Skin of body (tissue), 2 donors: ENCODE measurements around a stretch of chr3.

DNA sequence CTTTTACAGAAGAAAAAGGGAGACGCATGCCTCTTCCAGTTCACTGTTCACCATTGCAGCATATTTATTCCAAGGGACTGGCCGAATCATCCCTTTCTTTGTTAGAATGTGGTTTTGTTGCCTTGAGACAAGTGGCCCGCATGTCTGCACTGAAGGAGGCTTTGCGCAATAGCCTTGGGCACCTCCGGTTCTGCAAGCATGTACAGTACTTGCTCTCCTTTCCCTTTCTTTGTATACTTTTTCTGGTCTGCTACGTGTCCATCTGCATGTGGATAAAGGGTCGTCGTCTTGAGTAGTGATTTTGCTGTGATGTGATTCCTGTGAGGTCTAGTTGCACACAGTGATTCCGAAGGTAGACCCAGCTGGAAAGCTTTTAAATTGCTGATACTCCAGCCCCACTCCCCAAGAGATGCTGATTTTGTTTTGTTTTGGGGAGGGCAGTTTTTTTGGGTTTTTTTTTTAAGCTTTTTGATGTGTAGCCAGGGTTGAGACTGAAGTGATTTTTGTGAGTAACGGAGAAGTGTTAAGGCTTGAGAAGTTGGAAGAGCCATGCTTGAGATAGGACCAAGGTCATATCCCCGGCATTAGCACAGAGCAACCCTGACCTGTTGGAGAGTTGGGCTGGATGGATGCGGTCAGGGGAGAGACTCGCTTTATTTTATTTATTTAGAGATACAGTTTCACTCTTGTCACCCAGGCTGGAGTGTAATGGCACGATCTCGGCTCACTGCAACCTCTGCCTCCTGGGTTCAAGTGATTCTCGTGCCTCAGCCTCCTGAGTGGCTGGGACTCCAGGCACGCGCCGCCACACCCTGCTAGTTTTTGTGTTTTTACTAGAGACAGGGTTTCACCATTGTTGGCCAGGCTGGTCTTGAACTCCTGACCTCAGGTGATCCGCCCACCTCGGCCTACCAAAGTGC lies 43.3 kb downstream of the FLNB start:
- RAMPAGE, long total RNA, result no peak

DNA sequence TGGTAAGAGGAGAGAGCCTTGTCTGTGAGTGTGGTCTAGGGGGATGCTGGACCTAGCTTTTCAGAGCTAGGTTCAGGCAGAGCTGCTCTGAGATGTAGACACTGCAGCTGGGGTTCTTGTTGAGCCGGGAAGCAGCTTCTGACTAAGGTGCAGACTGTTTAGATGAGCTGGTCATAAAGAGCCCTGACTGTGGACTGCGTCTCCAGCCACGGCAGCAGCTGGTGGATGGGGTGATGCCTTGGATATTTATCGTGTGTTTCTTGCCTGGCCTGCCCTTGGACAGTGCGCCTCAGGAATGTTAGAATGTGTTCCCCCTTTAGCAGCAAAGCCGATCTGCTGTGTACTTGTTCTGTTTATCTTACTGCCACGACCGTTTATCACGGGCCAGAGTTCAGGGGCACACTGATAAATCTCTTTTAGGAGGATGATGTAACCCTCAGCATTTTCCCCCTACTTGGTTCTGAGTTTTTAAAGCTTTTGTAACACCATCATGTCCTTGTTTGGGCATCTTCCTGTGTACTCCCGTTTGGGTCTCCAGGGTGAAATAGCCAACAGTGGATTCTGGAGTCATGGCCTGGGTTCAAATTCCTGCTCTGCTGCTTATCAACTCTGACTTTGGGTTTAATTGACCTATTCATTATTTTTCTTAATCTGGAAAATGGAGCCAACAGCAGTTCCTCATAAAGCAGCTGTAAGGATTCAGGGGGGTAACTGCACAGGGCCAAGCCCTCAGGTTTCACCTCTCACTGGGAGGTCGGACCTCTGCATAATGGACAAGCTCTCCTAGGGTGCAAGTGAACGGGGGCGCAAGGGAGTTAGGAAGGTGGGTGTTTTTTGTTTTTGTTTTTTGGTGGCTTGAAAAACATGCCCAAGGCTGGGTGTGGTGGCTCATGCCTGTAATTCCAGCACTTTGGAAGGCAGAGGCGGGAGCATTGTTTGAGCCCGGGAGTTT lies 51.4 kb downstream of the FLNB start:
- RAMPAGE, long total RNA, result no peak

GRCh38 chr3:58101665-58102036 lies 93.4 kb downstream of the FLNB start:
- RAMPAGE, long total RNA, result no peak

DNA sequence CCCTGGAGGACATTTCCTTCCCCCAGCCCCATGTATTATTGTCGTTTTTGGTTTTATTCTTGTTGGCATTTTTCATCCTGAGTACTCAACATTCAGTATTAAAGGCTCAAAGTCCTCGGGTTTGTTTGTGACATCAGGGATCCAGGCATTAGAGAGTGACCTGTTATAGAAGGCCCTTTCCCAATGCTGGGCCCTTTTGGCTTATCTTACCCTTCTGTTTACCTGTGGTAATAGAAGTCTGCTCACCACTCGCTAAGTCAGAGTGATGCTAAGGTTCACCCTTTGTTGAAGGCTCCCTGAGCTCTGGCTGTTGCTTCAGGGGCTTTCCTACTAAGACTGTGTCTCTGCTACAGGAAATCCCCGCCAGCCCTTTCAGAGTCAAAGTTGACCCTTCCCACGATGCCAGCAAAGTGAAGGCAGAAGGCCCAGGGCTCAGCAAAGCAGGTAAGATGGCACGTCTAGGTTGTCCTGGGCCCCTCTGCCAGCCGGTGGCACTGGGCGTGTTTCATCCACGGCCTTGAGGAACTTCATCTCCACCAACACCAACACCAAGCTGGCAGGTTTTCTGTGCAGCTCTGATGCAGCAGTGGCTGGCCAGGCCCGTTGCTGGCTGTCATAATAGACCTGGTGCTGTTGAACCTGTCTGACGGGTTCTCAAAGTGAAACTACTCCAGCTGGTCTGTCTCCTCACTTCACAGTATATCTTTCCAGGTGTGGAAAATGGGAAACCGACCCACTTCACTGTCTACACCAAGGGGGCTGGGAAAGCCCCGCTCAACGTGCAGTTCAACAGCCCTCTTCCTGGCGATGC lies 99.1 kb downstream of the DNASE1L3 start:
- RAMPAGE, long total RNA, result no peak

- RAMPAGE, long total RNA, result no peak
These were observed 49.1 kb downstream of the DNASE1L3 start for GRCh38 chr3:58161582-58162142.

- RAMPAGE, long total RNA, result no peak
These were observed 39.0 kb downstream of the DNASE1L3 start for GRCh38 chr3:58171393-58172461.

- RAMPAGE, long total RNA, result no peak
These were observed 6.6 kb upstream of the DNASE1L3 start for GRCh38 chr3:58217347-58217806.

DNA sequence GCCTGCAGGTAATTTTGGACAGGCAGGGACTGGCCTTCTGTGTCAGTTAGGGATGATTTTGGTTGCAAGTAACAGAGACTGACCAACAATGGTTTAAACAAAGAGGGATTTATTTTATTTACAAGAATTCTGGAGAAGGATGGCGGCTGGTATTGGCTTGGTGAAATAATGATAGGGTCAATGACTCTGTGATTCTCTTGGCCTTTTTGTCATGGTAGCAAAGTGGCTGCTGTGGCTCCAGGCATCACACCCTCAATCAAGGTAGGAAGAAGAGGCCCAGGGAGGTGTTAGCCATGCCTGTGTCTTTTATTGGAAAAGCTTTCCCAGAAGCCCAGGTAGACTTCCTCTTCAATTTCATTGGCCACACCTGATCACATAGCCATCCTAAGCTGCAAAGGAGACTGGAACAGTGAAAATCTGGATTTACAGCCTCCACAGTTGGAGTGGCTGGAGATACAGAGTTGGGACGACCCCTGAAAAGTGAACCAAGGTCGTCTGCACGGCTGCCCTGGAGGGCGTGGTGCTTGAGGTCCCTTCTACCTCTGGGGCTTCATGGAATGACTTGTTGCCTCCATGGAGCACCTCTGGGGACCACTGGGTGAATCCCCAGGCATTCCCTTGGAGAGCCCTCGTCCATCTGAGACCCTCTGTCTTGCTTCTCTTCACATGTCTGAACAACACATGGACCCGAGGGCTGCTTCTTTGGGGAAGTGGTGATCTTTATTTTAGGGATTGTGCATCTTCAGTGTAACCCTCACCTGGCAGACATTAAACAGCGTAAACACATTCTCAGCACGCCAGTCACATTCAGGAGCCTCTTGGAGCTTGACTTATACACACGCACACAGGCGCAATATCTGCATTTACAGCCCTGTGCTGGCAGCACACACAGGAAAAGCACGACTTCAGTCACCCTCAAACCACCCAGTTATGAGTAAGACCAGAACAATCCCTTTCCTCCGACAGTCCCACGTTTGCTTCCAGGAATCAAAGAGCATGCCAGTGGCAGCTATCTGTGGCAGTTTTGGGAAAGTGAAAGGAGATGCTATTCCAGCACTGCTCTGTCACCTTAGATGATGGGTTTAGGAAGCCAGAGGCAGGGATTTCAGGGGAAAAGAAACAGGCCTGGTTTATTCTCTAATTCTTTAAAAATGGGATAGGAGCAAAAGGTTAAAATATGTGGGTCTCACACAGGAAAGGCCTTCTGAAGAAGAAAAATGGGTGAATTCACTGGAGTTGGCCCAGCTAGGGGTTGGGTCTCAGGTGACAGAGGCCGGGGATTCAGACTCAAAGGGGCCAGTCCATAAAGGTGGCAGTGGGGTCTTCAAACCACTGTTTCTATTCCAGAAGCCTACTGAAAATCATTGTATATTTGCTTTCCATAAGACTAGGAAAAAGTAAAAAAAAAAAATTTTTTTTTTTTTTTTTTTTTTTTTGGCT lies 12.6 kb downstream of the FAM107A start:
- RAMPAGE, long total RNA, result no peak

- RAMPAGE, long total RNA, result no peak
These were observed 8.8 kb upstream of the FAM107A start for GRCh38 chr3:58585835-58586510.

DNA sequence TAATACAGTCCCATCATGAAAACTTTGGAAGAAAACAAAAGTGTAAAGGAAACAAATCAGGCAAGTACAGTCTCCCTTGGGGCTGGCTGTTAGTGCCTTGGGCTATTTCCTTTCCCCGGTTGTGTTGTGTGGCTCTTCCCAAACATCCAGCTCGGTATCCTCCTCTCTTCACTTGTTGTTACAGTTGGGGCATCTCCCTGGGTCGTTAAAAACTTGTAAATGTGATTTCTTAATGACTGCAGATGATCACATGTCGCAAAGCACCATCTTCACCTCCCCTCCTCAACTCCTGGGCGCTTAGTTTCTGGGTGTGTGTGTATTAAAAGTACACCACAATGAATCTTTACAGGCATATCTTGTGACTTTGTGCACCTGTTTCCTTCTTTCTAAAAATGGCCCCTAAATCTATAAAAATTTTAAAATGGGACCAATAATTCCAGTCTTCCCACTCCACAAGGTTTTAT lies 4.7 kb upstream of the FAM3D start:
- RAMPAGE, long total RNA, result no peak

DNA sequence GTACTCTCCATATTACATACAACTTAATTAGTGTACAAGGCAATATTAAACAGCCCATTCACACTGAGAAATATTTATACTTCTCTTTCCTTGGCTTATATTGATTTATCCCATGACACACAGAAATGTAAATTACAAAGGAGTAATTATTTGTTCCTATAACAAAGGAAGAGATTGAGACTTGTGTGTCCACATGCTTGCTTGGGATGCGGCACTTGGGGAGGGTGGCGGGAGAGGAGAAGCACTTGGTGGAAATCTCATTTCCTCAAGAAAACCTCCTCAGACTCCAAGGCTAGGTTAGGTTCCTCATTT lies 54.1 kb upstream of the FAM3D start:
- RAMPAGE, long total RNA, result no peak

DNA sequence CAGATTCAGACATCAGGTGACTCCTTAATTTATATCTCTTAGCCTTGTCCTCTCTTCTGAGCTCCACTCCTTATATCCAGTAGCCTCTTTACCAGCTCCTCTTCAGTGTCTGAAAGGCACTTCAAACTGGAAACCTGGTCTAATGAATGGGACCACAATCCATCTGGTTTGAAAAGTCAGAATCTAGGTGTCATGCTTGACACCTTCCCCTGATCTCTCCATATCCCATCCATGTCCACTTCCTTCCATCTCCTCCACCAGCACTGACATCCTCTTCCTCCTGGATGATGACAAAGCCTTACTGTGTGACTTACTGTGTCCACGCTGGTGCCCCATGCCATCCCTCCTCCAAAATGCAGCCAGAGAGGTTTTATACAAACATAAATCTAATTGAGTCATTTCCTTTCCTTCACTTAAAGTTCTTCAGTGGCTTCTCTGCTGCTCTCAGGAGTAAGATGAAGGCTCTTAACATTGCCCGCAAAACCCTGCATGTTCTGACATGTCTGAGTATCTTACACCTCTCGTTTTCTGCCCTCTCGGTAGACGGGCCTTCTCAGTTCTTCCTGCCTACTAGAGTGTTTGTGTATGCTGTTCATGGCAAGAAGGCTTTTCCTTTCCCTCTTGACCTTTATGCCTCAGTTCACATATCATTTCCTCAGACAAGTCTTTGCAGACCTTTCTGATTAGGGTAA lies 175.7 kb downstream of the CFAP20DC start:
- RAMPAGE, long total RNA, result no peak

DNA sequence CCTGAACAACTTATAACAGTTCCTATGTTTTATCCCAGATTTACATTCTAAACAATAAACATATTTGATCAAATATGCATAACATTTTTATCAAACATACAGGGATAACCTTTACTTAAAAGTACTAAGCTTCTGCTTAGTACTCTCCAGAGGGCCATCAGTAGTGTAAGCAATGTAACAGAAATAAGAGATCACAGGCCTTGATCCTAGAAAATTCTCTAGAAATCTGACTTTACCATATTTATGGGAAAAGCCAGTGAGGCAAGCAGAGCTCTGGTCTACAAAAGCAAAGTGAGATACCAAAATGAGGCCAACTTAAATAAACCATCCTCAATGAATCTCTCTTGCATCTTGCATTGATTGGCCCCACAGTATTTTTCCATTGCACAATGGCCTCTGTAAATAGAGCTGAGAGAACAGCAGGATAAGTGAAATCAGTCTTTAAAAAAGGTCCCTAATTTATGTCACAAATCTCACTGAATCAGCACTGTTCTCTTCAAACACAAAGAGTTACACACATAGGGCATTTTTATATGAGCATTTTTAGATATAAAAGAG lies 9.0 kb downstream of the CFAP20DC start:
- RAMPAGE, long total RNA, result no peak

DNA sequence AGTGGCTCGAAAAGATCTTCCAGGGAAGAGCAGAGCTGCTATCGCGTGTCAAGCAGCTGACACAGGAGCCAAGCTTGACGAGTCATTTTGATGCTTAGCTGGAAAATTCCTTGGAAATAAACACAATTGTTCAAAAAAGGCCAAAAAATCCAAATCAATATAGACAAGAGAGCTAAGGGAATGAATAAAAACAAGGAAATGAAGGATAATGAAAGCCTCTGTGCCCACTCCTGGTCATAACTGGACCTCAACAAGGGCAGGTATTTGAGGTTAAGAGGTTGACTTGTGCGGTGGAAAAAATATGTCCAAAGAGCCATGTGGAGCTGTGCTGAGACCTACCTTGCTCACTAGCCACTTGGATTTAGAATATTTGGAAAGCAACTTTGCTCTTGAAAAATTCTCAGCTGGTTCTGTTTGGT lies 318.6 kb upstream of the CFAP20DC start:
- RAMPAGE, long total RNA, result no peak

DNA sequence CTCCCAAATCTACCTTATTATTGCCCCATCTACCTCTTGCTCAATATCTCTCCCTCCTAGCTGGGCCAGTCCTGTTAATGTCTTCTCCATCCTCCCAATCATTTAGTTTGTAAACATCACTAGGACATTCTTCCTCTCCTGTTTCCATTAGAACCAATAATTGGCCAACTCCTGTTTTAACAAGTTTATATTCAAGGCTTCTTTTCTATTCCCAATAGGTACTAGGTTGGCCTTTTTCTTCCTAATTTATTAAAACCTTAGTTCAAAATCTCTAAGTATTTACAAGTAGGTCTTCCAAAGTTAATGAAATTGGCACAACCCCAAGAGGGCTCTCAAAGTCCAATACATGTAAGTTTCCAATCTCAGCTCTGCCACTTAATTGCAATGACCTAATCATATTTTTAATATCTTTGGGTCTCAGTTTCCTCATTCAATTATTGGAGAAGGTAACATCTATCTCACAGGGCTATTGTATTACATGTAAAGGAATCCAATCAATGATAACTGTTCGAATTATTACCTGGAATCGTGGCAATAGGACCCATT lies 823.4 kb downstream of the FHIT start:
- RAMPAGE, long total RNA, result no peak

- RAMPAGE, long total RNA, result no peak
These were observed 287.2 kb downstream of the FHIT start for GRCh38 chr3:60964018-60964545.

DNA sequence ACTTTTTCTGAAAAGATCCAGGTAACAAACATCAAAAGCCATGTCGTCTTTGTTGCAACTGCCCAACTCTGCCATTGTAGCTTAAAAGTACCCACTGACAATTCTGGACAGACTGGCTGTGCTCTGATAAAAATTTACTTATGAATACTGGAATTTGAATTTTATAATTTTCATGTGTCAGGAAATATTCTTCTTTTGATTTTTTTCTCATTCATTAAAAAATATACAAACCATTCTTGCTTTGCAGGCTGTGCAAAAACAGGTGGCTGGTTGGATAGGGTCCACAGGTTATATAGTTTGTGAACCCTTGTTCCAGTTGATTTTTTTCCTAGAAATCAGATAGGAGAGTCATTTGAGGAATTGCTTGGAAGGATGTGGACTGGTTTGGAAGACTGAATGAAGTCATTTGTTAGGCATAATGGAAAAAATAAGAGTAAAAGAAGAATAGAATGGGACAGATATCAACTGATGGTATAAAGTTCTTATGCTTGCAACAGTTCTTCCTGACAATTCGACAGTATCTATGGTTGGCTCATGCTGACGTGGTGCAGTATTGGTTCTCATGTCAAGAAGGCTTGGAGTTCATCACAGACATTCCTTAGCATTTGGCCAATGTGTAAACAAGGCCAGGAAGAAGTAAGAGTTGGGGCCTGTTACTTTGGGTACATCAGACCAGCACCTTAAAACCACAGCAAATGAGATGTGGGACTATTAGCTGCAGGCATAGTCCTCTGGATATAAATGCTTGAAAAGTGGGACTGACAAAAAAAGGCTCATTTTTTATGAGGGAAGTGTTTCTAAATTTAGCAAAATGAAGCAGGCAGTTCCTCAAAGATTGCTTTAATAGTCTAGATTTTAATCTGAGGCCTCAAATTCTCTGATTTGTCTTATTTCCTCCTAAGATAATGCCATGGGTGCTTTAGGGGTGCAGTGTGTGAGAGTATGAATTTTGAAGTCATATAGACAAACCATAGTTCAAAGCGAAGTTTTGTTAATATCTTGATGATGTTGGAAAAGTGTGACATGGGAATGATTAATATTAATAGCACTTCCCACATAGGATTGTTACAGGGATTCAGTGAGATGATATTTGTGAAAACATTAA lies 189.6 kb downstream of the PTPRG start:
- RAMPAGE, long total RNA, result no peak

DNA sequence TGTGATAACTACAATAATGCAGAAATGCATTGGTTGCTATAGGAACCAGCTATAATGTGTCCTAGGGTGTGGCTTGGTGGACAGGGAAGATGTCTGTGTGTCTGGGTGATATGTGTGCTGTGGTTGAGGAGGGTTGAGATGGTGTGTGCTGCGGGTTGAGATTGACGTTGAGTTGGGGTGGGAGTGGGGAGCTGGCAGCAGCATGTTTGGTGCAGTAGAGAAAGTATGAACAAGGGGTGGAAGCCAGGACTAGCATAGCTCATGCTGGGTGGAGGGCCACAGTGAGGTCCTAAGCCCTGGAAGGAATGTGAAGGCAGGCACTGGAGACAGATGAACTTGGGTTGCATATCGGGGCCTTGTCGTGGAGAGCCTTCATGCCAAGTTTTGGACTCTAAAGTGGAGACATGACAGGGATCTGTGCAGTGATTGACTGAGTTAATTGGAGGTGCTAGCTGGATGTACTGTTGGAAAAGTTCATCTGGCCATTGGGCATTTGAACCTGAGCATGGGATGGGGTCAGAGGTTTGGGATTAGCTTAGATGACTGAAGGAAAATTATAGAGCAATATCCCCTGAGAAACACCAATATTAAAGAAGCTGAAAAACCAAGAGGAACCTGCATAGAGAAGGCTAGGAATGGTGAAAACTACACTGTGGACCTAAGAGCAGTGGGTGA lies 222.2 kb downstream of the PTPRG start:
- RAMPAGE, long total RNA, result no peak

- RAMPAGE, long total RNA, result no peak
These were observed 313.8 kb downstream of the PTPRG start for GRCh38 chr3:61875027-61875776.

DNA sequence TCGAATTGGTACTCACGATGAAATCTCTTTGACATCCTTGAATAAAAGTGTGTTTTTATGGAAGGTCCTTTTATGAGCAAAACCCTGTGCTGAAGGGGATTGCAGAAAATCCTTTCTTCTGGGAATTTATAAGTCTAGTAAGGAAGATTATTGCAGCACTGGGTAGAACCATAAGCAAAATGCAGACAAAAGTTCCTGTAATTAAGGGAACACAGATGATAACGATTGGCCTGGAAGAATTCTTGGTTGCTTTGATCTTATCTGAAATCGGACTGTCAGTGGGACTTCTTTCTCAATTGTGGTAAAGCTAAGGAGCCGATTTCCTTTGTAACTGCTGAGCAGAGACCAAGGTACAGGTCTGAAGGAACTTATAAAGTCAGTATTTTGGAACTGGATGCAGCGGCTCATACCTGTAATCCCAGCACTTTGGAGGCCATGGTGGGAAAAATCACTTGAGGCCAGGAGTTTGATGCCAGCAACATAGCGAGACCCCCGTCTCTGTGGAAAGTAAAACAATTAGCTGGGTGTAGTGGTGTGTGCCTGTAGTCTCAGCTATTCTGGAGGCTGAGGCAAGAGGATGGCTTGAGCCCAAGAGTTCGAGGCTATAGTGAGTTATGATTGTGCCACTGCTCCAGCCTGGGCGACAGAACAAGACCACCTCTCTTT lies 346.2 kb downstream of the PTPRG start:
- RAMPAGE, long total RNA, result no peak